Vein endothelial cell (primary cell): ENCODE results near the genes CSNK2A2, CMTM1 and CMTM4.

DNA sequence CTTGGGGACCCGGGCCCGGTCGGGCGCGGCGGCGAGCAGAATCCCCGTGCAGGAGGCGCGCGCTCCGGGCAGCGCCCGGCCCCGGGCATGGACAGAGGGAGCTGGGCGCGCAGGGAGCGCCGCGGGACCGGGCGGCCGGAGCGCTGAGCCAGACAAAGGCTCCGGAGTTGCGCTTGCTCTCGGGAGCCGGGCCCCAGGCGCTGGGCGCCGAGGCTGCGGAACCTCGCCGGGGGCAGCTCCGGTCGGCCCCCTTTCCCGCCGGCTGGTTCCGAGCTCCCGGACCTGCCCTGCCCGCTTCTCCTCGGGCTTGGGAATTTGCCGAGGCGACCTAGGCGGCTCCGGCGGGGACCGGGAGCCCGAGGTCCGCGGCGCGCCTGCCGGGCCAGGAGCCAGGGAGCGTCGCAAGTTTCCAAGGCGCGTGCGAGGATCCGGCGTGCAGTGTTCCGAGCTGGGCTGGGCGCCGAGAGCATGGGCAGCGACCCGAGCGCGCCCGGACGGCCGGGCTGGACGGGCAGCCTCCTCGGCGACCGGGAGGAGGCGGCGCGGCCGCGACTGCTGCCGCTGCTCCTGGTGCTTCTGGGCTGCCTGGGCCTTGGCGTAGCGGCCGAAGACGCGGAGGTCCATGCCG lies 443 bp downstream of the MMP15 start:
- CAGE, long polyA plus RNA = no peak

DNA sequence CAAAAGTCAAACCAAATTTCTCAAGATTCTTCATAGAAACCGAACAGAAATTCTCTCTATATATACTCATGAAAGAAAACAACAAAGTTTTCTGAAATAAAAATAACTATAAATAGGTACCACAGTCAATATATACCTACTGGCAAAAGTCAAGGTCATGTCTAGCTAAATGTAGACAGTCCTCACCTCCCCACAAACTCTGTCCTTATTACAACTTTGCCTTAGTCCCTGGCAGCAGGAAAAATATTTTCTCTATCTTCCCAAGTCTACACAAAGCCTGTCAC lies 2.8 kb downstream of the CFAP20 start:
- CAGE, long polyA plus RNA = no peak

DNA sequence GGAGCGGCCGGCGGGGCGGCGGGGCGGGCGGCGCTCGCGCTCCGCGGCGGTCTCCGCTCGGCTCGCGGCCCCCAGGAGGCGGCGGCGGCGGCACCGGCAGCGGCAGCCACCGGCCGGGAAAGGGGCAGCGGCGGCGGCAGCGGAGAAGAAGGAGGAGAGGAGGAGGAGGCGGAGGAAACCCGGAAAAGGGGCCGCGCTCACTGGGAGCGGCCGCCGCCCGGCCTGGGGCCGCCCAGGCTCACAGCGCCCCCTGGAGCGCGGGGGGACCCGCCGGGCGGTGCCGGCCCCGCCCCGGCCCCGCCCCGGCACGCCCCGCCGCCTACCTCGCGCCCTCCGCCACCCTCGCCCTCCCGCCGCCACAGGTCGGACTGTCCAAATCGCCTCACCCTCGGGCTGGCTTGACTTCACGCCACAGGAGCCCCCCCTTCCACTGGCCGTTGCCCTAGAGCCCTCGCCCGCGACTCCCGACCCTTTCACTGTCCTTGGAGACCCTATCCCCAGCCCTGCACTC lies at the start of gene CSNK2A2:
Gene CSNK2A2, minus strand, starts transcription at position 159 of the 511 bp plus-strand sequence.
- CAGE, long polyA plus RNA = no peak

GRCh38 chr16:58243384-58244204 lies 6.1 kb upstream of the CCDC113 start:
- CAGE, long polyA plus RNA = no peak

DNA sequence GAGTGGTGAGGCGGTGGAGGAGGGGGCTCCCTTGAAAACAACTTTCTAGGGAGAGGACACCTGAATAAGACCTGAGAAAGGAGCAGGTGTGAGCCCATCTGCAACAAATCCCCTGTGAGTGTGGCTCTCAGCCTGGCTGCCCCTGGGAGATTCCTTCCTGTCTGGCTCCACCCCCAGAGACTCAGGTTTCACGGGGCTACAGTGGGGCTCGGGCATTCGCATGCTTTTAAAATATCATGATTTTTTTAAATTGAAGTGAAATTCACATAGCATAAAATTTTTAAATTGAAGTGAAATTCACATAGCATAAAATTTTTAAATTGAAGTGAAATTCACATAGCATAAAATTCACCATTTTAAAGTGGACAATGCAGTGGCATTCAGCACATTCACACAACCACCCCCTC lies 36.7 kb upstream of the PRSS54 start:
- CAGE, long polyA plus RNA = no peak

DNA sequence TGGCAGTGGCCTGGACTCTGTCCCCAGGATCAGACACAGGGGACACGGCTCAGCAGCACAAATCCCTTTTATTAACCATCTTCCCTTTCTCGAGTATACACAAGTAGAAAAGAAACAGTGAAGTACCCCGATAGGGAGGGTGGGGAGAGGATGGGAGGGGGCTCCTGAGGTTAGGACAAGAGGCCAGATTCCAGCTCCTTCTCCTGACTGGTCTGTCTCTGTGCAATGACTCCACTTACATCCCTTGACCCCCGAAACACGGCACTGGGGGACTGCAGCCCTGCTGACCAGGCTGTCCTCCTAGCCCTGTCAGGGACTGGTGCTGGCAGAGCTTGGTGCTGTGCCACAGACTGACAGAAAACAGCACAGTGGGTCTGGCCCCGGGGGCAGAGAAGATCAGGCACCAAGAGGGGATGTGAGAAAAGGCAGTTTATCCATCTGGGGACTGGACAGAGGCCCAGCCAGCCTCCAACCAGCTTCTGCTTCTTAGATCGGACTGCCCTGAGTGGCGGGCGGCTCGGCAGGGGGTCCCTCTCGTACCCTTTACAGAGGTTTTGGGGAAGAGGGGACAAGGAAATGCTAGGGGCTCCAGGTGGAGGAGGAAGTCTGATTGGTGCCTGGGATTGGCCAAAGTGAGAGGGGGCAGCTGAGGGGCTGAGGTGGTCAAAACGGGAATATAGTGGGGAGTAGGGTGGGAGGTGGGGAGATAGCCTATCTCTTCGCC lies 19.3 kb downstream of the SLC38A7 start:
- CAGE, long polyA plus RNA = no peak

GRCh38 chr16:58723545-58723975 lies 10.6 kb downstream of the GOT2 start:
- CAGE, long polyA plus RNA = no peak

- CAGE, long polyA plus RNA = no peak
Observed at GRCh38 chr16:60259675-60260027, 1525.5 kb upstream of the GOT2 start.

- CAGE, long polyA plus RNA = no peak
Observed at GRCh38 chr16:63617110-63618522, 1504.2 kb downstream of the CDH11 start.

DNA sequence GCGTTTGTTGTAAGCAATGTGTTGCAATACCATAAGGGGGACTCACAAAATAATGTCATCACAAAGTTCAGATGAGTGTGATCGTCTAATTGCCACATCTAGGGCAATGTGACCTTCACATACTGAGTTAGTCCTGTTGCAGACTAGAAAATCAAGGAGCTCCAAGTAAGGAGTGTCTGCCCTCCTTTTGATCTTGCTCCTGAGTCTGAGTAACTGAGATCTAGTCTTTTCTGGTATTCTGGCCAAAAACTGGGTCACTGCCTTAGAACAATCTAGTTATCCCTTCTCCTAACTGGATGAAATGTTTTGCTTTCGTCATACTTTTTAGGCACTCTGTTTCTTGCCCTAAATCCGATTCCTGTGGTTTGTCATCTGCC lies 712.1 kb downstream of the CDH11 start:
- CAGE, long polyA plus RNA = no peak

GRCh38 chr16:64991586-64992167 lies 130.2 kb downstream of the CDH11 start:
- CAGE, long polyA plus RNA = no peak

DNA sequence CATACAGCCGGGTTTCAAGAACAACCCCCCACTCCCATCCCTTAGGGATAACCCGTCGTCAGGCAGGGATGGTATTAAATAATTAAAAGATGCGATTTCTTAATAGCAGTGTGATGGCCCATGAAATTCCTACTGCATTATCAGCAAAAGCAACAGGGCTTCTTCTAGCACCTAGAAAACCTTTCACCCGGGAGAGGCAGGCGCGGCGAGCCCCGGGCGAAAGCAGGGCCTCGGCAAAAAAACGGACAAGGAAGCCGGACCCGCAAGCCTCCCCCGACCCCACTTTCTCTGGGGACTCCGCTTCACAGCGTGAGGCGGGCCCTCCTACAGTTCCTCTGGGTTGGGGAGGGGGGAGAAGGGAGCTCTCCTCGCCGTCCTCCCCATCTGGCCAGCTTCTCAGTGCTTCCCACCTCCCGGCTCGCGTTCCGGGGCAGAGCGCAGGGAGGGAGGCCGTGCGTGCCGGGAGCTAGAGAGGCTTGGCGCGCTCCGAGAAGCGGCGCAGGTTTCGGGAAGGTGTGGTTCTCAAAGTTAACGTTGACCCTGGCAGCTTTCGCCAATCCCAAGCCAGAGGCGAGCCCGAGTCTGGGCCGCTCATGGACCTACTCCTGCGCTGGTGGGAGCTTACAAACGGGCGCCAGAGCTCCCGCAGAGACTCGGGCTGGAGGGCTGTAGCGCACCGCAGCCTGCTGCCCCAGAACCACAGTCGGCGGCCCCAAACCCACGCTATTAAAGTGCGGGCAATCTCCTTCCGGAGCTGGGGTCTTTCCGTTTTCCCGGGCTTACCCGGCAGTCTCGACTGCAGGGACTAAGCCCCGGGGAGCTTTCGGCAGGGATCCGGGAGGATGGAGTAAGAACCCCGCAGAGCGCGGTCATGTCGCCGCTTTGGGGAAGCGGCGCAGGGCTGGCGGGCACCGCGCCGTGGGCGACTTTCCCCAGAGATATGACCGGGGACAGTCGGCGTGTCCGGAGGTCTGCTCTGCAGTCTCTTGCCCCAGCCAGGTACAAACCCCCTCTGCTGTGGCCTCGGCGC lies 982 bp downstream of the CDH11 start:
- CAGE, long polyA plus RNA = no peak

DNA sequence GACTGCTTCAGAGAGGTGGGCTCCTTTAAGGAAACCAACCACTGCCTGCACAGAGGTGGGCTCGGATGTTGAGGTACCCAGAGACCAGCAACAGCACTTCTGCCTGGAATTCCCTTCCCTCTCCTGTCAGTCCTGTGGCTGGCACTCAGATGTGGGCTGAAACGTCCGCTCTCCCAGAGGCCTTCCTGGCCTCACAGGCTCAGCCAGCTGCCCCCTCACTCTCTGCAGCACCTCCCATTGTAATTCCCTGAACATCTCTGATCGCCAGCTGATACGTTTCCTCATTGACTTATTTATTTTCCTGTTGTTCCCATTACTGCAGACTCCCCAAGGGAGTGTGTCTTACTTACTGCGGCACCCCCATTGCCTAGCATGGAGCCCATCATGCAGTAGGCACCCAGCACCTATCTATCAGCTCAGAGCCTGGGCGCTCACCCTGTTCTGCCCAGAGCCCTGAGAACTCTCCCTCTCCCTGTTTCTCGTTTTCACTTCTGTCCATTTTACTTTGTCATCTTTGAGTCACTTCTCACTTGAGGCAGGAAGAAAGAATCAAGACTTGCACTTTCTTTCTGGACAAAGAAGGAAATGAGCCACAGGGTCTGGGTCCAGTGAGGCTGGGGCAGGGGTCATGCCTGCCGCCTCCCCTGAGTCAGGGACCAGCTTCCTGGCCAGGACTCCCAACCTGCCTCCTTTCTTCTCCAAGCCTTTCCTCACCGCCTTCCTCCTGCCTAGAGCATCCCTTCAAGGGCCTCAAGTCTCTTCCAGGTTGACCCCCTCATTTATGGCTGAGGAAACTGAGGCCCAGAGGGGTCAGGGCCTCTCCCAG lies 10.2 kb downstream of the CDH5 start:
- CAGE, long polyA plus RNA = no peak

DNA sequence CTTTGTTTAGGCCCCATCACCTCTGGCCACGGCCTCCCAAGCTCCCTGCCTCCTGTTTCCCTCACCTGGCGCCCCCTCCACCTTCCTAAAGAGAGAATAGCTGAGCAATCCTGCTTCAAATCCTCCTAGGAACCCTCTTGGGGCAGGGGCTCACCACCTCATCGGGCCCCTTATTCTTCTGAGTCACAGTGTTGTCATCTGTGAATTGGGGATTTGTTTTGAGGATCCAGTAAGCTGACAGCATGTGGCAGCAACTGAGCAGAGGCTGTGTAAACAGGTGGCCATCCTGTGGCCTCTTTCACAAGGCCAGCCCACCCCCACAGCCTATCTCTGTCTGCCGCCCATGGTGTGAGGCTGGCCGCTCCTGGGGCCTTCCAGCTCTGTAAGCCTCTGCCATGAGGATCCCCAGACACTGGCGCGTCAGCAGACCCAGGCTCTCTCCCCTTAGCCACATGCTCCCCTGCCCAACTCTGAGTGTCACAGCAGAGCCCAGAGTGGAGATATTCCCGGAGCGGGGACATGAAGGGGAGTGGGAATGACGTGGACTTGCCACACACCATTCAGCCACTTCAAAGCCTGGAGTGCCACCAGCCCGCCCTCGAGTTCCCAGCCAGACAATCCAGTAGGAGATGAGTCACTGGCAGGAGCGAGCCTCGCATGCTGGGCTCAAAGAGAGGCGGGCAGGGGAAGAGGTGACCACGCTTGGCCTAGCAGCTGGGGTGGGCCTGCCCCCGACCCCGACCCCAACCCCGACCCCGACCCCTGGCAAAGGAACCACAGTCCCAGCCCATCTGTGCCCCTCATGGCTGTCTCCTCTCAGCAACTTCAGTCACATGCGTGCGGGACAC lies 6.6 kb downstream of the BEAN1 start:
- CAGE, long polyA plus RNA = no peak

- CAGE, long polyA plus RNA = no peak
Observed at GRCh38 chr16:66517768-66518090, 32.2 kb downstream of the TK2 start.

DNA sequence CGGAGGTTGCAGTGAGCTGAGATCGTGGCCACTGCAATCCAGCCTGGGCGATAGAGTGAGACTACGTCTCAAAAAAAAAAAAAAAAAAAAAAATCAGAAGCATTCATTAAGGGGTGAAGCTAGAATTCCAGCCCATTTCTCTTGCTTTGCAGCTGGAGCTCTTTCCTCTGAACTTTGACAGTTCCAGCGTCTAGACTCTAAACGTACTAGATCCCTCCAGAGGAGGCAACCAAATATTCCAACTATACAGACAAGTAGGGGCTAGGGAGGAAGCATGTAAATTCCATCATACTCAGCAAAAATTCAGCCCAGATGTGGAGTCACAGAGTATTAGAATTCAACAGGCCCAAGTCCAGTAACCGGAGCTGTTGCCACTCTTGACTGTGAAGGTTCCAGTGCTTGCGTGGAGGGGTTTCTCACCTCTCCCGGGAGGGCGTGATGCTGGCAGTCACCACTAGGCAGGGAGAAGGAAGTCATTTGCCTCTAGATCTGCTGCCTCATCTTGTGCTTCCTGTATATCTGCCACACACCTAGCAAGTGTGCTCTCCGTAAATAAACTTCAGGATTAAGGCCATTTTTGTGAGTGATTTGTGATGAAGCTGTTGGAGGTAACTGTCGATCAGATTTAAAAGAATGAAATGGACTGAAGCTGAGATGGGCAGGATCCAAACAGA lies 1.1 kb upstream of the CKLF start:
- CAGE, long polyA plus RNA = no peak

GRCh38 chr16:66565766-66566988 lies at the start of gene CMTM1:
Gene CMTM1 (plus strand): TSS chr16:66566439.
- CAGE, long polyA plus RNA = no peak

DNA sequence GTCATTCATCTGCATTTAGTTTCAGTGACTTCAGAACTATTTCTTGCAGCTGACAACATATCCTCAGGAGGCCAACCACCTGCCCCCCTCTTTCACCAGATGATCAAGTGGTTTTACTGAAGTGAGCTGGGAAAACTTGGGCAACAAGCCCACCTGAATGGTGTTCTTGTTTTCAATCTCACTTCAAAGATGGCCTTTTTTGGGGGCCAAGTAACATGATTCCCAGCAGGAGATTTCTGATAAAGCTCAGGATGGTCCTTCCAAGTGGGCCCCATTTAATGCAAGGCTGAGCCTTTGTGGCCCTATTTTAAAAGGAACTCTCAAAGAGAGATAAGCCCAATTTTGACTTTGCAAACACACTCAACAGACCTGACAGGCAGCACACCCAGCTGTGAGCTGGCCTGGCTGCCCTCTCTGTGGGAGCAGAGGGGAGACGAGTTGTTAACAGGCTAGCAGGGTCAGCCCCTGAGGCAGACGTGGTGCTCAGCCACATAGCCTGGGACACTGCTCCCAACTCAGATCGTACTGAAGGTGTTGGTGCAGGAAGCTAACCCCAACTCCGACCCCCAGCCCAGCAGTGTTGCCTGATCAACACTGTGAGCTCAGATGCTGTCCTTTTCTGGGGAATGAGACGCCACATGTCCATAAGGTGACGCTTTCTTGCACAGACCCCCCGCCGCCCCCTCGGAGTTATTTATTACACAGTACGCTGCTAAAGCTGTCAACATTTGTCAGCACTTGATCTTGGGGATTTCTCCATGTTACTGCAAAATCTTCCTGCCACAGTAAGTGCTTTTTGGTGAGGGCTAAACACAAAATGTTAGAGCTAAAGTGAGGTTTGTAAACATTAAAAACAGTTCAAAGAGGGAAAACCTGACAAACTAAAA lies 15.6 kb downstream of the CMTM3 start:
- CAGE, long polyA plus RNA = no peak

GRCh38 chr16:66660753-66661179 lies 35.8 kb downstream of the CMTM4 start:
- CAGE, long polyA plus RNA = no peak

- CAGE, long polyA plus RNA = no peak
Observed at GRCh38 chr16:66696186-66697129, at the start of gene CMTM4. Gene CMTM4 (minus strand): TSS chr16:66696743.